ENCODE data around the genes PDLIM3, F11 and TRIML2.

DNA sequence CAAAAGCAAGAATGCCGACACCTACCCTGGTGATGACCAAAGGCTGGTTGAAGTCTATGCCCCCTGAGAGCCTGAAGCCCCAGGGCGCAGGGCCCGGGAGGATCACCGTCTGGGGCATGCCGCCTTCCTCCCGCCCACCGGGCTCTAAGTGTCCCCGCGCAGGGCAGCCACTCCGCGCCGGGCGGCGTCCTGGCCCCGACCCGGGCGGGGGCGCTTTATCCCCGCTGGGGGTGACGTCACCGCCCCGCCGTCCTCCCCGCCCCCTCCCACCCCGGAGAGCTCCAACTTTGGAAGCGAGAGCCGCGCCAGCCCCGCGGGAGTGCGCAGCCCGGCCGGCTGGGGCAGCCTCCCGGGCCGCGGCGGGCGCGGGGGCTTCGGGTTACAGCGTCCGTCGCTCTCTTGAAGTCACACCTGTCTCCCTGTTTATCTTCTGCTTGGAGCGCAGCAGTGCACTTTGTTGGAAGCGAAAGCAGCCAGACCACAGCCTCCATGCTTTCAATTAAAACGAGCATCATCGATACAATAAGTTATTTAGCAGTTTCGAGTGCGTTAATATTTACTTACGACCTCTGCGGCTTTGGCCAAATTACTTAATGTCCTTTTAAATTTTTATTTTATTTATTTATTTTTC is at the start of gene PDLIM3:
TSS of gene PDLIM3 (minus strand) at position 191 of the 631 bp plus-strand sequence.
- RRBS, 2 experiments: 1 to 2% methylated on average over 27 to 29 of the region's 51 CpGs

DNA sequence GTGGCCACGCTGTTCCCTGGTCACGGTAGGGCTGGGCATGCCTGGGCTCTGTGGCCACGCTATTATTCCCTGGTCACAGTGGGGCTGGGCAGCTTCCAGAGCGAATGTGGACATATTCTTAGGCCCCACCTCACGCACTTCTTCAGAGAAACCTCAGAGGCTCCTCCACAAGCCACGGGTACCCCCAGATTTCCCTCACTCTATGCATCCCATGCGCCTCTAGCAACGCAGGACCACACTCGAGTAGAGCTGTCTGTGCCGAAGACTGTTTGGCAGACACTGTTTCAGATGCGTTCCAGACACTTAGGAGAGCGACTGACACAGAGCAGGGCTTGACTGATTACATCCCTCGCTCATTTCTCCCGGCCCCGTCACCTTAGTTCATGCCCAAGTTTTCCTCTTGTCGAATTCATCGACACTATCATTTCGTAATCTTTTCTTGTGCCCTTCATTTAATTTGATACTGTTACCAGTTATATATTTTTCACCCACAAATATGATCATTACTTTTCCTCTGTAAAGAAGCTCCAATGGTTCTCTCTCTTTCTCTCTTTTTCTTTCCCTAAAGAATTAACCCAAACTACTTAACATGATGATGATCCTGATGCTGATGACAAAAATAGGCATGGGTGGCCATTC is 15.0 kb downstream of the SORBS2 start:
- RRBS, 2 experiments: no CpG with 5 or more reads among the region's 18 CpGs

DNA sequence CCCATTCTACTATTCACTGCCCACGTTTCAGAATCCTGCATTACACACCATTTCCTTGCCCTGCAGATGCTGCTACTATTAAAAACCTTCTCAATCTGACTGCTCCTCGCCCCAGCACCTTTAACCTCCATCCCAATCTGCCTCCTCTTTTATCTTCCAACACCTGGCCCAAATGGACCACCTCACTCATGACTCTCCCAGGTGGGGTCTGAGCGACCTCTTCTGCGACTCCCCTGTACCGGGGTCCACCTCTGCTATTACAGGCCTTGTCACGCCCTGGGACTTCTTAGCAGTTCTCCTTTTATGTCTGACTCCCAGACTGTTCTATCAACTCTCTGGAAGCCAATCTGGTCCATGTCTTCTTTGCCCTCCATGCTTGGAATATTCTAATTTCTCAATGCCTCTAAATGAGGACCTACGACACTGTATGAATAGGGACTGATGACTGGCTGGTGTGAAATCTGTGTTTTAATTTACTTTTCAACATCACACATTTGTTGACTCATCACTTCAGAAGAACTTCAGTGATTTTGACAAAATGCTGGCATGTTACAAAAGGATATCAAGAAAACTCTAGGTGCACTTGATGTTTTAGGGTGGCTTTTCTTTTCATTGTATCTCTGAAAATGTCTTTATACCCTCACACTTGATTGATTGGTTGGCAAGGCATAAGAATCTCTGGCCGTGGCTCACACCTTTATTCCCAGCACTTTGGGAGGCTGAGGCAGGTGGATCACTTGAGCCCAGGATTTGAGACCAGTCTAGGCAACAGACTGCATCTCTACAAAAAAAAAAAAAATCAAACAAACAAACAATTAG is 1.8 kb upstream of the SORBS2 start:
- RRBS, 2 experiments: no CpG with 5 or more reads among the region's 8 CpGs

GRCh38 chr4:185825717-185826277 is 13.8 kb upstream of the SORBS2 start:
- RRBS, 2 experiments: no CpG with 5 or more reads among the region's 6 CpGs

GRCh38 chr4:185880509-185881015 is 68.6 kb upstream of the SORBS2 start:
- RRBS, 2 experiments: no CpG with 5 or more reads among the region's 3 CpGs

- RRBS, 2 experiments: 44 to 88% methylated on average over 1 of the region's 9 CpGs
Observed at GRCh38 chr4:186051165-186051519, 17.8 kb upstream of the TLR3 start.

GRCh38 chr4:186145262-186145576 is 46.1 kb upstream of the CYP4V2 start:
- RRBS, 2 experiments: no CpG with 5 or more reads among the region's 10 CpGs

DNA sequence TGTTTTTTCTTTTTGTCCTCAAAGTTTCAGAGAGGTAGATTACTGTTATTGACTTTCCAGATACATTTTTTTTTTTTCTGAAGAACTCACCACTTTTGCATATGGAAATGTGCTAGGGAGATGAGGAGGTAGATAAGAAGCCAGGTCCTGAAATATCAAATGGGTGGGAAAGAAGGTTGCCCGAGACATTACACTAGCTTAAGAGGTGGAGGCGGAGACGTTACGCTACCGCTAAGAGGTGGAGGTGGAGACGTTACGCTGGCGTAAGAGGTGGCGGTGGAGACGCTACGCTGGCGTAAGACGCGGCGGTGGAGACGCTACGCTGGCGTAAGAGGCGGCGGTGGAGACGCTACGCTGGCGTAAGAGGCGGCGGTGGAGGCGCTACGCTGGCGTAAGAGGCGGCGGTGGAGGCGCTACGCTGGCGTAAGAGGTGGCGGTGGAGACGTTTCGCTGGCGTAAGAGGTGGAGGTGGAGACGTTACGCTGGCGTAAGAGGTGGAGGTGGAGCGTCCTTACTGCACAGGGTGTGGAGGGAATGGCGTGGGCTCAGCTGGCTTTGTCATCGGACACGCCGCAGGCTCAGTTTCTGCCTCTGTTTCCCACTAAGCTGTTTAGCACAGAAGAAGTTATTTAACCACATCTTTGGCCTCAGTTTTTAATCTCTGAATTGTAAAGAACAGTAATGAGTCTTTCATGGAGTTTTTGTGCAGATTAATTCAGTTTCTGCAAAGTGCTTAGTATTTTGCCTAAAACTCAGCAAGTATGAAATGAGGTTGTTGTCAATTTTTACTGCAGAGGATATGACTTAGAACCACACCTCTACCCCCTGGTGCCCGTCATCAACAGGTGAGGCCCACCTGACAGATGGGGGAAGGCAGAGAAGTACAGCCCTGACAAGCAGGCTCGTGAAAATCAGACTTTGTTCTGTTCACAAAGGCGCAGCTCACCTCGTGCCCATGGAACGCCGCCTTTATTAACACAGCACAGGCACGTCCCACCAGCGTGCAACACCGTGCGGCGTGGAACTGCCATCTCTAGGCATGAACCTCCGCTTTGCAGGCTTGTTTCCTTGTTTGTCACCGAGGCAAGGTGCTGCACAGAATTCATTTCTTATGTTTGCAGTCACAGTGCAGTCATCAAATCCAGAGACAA is 13.0 kb downstream of the CYP4V2 start:
- RRBS, 2 experiments: no CpG with 5 or more reads among the region's 58 CpGs

- RRBS, 2 experiments: no CpG with 5 or more reads among the region's 5 CpGs
Observed at GRCh38 chr4:186265624-186266320, at the start of gene F11. TSS of gene F11 (plus strand) at chr4:186266189.

- RRBS, 2 experiments: no CpG with 5 or more reads among the region's 17 CpGs
Observed at GRCh38 chr4:186596903-186597232, 41.5 kb upstream of the MTNR1A start.

- RRBS, 2 experiments: no CpG with 5 or more reads among the region's 15 CpGs
Observed at GRCh38 chr4:186622498-186623768, 67.6 kb upstream of the MTNR1A start.

- RRBS, 2 experiments: no CpG with 5 or more reads among the region's 13 CpGs
Observed at GRCh38 chr4:186684559-186685388, 38.9 kb downstream of the FAT1 start.

DNA sequence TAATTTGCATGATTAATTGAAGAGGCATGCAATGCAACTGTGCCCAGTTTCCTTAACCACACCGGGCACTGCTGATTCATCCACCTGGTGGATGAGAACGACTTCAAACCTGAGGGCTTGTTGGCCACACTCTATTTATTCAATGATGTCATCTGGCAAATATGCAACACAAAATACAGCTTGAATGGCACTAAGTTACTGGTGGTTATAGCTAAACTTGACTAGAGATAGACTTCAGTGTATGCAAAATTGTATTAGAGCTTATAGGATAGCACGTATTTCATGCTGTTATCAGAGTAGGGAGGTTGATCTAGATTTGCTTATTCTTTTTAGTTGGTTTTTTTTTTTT is 12.3 kb upstream of the FAT1 start:
- RRBS, 2 experiments: no CpG with 5 or more reads among the region's 3 CpGs

GRCh38 chr4:186764961-186765563 is 41.4 kb upstream of the FAT1 start:
- RRBS, 2 experiments: no CpG with 5 or more reads among the region's 12 CpGs

- RRBS, 2 experiments: no CpG with 5 or more reads among the region's 11 CpGs
Observed at GRCh38 chr4:187995878-187996335, 336 bp downstream of the ZFP42 start.

- RRBS, 2 experiments: no CpG with 5 or more reads among the region's 11 CpGs
Observed at GRCh38 chr4:188109195-188109760, at the start of gene TRIML2. TSS of gene TRIML2 (minus strand) at chr4:188109603.

- RRBS, 2 experiments: no CpG with 5 or more reads among the region's 4 CpGs
Observed at GRCh38 chr4:188956770-188957133, 817.5 kb downstream of the TRIML1 start.

DNA sequence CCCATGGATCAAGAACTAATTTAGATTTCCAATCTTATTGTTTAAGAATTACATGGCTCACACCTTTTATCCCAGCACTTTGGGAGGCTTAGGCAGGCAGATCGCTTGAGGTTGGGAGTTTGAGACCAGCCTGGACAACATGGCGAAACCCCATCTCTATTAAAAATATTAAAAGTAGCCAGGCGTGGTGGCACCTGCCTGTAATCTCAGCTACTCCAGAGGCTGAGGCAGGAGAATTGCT is 865.2 kb downstream of the TRIML1 start:
- RRBS, 2 experiments: no CpG with 5 or more reads among the region's 3 CpGs

DNA sequence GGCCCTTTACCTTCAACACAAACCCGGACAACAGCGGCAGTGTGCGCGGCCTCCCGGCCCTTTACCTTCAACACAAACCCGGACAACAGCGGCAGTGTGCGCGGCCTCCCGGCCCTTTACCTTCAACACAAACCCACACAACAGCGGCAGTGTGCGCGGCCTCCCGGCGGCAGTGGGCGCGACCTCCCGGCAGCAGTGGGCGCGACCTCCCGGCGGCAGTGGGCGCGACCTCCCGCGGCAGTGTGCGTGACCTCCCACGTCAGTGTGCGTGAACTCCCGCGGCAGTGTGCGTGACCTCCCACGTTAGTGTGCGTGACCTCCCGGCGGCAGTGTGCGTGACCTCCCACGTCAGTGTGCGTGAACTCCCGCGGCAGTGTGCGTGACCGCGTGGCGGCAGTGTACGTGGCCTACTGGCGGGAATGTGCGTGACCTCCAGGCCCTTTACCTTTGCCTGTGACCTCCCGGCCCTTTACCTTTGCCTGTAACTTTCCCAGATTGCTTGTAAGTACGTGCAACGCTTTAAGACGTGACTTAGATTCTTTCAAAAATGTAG is 576.6 kb upstream of the FRG1 start:
- RRBS, 2 experiments: 88 to 94% methylated on average over 5 to 9 of the region's 52 CpGs

- RRBS, 2 experiments: no CpG with 5 or more reads among the region's 10 CpGs
Observed at GRCh38 chr4:189659337-189659776, 281.3 kb upstream of the FRG1 start.